Parietal lobe (tissue), 2 donors: Measurements from ENCODE around the gene TIA1.

DNA sequence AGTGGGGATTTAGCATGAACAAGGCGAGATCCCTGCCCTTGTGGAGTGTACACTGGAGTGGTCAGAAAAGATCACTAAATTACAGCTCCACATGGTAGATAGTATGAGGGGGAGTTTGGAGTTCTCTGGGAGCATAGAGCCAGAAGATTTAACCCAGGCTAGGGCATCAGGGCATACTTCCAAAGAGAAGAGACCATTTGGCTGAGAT is 182.1 kb downstream of the GFPT1 start:
- RAMPAGE, long total RNA: no peak

- RAMPAGE, long total RNA: no peak
Measured at GRCh38 chr2:69226086-69226456, 161.0 kb downstream of the GFPT1 start.

DNA sequence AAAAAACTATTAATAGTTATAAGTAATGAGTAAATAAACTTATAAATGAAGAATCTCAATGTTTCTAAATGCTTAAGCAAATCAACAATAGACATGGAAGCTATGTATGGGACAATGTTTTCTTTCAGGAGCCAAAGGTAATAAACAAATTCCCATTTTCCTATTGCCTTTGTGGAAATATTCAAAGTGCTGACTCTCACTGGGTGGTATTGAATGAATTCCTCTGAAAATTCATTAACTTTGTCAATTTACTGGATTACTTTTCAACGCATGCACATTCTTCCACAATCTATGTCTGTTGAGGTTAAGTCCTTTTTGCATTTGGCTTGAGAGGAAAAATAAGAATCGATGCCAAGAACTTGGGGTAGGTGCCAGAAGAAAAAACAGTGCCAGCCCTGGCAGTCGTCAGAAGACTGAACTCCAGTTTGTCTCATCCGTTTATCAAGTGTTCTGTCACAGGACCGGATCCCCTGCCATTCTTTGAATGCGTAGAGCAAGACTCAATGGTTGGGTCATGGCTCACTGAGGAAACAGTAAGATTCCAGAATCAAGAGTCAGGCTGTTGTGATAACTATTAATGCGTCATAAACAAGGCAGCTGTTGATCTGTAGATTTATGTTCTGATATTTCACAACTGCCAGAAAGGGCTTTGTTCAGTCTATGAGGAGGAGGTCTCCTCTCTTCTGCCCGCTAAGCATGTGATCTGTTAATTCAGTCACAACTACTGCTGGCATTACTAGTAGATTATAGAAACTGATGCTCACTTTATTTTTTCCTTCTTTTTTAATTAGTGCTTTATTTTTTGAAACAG is 133.2 kb downstream of the GFPT1 start:
- RAMPAGE, long total RNA: no peak

DNA sequence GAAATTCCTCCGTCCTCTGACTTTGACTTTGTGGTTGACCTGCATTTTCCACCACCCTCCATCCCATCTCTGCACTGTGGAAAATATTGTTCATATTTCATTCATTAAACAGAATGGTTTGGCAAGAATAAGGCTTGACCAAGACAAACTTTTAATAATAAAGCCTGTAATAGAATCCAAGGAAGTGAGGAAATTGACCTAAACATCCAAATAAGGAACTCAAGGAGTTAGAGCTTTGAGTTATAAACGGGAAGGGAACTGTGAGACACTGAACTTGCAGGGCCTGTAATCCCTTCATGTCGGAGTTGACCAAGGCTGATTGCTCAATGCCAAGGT is 115.2 kb downstream of the GFPT1 start:
- RAMPAGE, long total RNA: no peak

DNA sequence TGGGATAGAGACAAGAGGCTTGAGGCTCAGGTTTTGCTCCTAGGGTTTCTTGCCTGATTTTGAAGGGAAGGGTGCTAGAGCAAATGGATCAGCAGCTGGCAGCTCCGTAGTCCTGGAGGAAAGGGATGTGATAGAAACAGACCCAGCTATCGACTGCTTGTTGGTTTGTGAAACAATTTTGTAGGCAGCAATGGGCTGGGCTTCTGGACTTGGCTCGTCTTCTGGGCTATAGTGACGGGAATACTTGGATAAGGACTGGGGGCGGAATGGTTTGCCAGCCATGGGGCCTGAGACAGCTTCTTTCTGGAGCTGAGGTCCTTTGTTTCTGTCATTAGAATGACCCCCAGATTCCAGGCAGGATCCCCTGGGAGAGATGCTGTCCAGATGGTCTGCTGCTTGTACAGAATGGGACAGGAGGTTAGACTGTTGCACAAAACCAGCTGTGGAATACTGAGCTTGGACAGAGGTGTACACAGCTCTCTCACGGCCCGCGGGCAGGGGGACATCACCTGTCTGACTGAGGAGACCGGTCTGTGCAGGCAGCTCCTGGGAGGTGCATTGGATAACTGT is 28.2 kb upstream of the NFU1 start:
- RAMPAGE, long total RNA: no peak

GRCh38 chr2:69499884-69500386 is 62.7 kb upstream of the NFU1 start:
- RAMPAGE, long total RNA: no peak

GRCh38 chr2:69638170-69638872 is 5.2 kb downstream of the AAK1 start:
- RAMPAGE, long total RNA: no peak

DNA sequence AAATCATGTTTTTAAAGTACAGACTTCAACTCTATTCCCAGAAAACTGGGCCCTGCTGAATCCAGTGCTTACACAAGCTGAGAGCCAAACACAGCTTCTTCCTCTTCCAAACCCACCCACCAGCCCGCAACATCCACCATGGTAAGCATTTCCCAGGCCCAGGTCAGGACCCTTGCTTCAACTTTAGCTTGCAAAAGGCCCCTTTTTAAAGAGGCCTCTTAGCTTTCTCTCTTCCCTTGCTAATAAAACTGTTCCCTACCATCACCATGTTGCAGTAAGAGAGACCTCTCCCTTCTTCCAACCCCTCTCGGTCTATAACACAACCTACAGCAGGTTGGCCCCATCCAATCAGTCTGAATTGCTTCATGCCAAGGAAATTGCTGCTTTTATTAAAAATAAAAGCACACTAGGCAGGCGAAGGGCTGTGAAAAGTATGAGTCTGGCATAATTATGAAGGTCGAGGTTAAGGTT is 1.9 kb downstream of the AAK1 start:
- RAMPAGE, long total RNA: no peak

- RAMPAGE, long total RNA: no peak
Measured at GRCh38 chr2:69685582-69685999, 42.1 kb upstream of the AAK1 start.

- RAMPAGE, long total RNA: no peak
Measured at GRCh38 chr2:69818482-69818915, 11.0 kb upstream of the GMCL1 start.

GRCh38 chr2:70142858-70143170 is 48.0 kb downstream of the C2orf42 start:
- RAMPAGE, long total RNA: no peak

DNA sequence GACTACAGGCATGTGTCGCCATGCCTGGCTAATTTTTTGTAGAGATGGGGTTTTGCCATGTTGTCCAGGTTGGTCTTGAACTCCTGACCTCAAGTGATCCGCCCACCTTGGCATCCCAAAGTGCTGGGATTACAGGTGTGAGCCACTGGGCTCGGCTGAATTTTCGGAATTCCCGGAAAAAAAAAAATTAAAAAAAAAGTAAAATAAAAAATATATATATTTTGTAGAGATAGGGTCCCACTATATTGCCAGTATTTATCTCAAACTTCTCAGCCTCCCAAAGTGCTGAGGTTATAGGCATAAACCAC is 24.9 kb downstream of the TIA1 start:
- RAMPAGE, long total RNA: no peak

GRCh38 chr2:70224465-70224948 is 23.9 kb downstream of the TIA1 start:
- RAMPAGE, long total RNA: no peak

DNA sequence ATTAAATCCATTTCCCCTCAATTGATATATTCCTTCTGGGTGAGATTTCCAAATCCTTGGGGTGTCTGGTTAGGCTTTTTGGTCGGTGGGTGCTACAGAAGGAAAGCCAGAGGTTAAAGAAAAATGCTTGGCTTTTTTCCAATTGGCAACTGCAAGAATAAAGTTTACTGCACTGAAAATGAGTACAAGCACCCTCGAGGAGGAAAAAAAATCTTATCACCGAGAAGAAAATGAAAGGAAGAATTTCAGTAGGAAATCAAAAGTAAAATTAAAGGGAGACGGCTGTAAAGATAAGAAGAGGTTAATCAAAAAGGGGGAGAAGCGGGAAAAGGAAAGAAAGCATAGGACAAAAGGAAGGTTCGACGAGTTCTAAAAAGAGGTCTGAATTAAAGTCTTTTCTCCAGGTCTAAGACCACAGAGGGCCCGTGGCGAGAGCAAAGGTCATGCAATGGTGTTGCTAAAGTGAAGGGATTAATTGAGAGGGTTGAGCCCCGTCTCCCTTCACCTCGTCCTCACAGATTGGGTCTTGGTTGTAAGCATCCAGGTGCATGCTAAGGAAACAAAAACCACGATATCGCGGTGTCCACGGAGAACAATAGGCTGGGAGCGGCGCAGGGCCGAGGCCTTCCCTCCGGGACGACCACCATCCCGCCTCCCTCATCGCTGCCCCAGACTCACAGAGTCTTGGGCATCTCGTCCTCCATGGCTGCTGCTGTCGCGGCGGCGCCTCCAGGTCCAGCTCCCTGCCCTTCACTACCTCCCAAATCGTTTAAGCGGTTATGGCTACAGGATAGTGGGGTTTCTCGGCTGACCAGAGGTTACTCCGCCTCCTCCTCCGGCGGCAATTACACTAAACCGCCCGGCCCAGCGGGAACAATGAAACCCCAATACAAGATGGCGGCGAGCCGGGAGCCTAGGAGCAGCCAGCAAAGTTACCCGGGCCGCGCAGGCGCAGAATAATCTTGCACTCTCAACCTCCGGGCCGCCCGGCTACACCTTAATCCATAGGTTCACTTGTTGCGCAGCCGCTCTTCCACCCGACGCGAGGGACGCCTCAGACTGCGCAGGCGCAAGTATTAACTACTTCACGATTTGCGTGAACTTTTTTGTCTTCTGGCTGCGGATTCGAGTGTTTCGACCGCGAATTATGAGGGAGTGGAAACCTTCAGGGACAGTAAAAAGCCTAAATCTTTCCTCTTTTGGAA is at the start of gene TIA1:
TIA1 (minus strand) TSS at position 902 of the 1,205 bp plus-strand sequence.
- RAMPAGE, long total RNA: start-site peak on the minus strand centred at position 893 of the sequence, 299 bp wide, 1,538 and 308 reads in 2 replicates

DNA sequence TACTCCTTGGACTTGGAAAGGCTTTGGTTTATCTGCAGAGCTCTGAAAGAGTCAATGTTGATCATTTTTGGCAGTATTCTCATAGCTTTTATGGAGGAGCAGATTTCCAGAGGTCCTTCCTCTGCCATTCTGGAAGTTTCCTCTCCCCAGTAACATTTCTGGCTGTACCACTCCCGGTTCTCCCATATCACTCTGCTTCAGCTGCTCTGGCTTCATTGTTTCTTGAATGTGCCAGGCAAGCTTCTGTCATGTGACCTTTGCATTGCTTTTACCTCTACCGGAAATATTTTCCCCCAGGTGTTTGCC is 12.3 kb downstream of the PCYOX1 start:
- RAMPAGE, long total RNA: no peak

DNA sequence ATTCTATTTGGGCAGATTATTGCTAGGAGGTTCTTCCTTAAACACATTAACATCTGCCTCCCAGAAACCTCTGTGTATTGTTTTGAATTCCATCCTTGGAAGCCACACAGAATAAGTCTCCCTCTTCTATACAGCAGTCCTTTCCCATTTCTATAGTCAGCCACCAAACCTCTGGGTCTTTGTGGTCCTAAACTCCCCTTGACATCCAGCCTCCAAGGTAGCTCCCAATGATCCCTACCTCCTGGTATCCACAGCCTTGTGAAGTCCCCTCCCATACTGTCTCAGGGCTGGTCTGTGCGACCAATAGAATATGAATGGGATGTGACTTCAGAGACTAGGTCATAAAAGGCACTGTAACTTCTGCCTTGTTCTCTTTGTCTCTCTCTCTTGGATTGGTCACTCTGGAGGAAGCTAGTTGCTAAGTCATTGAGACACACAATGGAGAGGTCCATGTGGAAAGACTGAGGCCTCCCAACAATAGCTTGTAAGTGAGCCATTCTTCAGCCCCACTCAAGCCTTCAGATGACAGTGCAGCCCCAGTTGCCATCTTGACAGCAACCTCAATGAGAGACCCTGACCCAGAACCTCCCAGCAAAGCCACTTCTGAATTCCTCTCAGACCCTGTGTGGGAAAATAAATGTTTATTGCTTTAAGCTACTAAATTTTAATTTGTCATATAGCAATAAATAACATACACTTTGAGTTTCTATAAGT is 72.1 kb downstream of the TGFA start:
- RAMPAGE, long total RNA: no peak

- RAMPAGE, long total RNA: no peak
Measured at GRCh38 chr2:71050145-71050437, 18.4 kb upstream of the NAGK start.

- RAMPAGE, long total RNA: no peak
Measured at GRCh38 chr2:71132961-71133565, 2.6 kb downstream of the MPHOSPH10 start.

GRCh38 chr2:71139456-71140023 is 9.1 kb downstream of the MPHOSPH10 start:
- RAMPAGE, long total RNA: no peak

DNA sequence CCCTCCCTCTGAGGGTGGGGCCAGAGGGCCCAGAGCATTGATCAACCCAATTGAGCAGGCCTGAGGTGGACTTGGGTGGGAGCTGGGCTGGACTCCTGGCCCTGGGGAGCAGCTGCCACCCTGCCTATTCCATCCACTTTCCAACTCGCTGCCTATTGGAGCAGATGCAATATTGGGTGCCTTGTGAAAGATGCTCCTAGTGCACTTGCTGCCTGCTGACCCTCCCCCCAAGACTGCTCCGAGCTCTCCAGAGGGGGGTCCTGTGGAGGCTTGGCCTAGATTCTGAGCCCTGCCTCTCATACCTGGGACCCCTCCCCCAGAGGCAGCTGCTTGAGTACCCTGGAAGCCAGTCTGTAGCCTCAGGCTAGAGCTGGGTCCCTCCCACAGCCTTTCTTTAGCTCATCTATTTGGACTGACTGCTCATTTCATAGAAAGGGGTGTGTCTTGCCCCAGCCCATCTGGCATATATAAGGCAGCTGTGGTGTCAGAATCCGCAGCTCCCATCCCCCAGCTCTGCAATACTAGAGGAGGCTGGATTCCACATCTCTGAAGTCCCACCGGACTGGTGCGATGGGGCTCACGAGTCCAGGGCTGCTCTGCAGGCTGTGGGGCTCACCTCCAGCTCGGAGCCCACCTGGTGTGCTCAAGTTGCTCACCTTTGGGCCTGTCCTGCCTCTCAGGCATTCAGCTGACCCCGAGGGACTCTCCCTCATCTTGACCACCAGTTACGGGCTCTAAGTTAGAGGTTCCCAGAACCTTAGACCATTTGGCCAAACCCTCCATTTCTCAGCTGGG is 26.1 kb downstream of the MPHOSPH10 start:
- RAMPAGE, long total RNA: no peak